Penis (tissue), 1 donor: ENCODE measurements around a stretch of chr14.

DNA sequence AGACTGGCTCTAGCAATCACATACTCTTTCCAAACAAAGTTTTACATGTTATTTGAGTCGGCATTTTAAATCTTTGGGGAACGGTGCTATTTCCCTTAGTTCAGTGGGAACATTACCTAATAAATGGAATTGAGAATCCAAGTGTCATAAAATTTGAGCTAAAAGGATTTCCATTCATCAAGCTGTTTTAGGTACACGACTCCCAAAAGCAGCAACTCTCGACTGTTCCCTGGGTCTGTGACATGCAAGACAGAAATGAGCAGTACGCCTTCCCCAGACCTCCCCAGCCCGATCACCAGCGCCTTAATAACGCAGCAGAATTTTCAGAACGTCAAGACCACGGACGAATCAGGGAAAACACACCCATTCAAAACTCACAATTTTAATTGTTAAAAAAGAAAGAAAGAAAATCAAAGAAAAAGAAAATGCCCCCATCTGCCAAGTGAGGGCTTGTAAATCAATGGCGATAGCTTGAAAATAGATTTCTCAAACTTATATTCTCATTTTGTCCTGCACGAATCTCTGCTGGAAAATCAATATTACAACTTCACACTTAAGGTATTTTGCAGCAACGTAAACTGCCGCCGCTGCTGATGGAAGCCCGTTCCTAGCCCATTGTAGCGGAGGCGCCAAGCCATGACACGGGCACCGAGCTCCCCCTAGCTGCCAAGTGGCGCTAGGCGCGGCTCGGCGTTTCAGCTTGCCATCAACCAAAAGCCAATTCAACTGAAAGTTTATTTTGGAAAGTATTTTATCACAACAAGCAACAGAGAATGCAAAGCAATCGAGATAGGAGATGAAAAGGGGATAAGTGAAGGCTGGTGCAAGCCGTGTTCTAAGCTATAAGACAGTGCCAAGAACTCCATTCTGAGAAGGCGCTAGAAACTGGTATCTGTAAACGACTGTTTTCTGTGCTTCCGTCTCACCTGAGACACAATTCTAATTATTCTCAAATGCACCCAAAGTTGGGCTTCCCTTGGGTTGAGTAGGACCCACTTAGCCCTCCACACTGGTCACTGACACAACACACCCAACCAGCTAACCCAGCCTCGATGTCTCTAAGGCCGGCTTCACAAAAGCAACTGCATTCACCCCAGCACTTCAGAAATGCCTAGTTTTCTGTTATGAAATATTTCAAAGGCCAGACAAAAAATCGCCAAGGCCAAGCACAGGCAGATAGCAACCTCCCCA, 5.5 kb downstream of the BCL11B start:
- PRO-cap, result no peak

DNA sequence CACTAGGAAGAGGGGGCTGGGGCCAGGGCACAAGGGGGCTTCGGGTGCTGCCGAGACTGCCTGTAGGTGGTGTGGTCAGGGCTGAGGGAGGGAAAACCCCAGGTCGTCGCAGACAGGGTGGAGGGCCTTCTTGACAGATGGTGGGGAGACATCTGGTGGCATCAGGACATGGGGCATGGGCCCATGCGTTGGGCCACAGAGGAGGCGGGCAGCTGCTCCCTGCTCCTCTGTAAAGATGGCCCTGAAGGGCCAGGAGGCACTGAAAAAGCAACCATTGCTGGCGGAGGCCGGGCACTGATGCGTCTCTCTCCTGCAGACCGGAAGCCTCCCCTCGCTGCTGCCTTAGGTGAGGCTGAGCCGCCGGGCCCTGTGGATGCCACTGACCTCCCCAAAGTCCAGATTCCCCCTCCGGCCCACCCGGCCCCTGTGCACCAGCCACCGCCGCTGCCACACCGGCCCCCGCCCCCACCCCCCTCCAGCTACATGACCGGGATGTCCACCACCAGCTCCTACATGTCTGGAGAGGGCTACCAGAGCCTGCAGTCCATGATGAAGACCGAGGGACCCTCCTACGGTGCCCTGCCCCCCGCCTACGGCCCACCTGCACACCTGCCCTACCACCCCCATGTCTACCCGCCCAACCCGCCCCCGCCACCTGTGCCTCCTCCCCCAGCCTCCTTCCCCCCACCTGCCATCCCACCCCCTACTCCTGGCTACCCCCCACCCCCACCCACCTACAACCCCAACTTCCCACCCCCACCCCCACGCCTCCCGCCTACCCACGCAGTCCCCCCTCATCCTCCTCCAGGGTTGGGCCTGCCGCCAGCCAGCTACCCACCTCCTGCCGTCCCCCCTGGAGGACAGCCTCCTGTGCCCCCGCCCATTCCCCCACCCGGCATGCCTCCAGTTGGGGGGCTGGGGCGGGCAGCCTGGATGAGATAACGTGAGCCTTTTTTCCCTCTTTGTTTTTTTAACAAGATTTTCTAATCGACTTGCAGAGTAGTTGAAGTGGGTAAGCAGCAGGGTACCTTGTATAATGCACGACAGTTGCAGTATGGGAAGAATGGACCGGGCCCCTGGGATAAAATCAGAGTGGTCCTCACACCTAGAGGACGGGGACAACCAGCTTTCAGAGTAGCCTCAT, 29.0 kb downstream of the CCNK start:
- PRO-cap, result no peak

DNA sequence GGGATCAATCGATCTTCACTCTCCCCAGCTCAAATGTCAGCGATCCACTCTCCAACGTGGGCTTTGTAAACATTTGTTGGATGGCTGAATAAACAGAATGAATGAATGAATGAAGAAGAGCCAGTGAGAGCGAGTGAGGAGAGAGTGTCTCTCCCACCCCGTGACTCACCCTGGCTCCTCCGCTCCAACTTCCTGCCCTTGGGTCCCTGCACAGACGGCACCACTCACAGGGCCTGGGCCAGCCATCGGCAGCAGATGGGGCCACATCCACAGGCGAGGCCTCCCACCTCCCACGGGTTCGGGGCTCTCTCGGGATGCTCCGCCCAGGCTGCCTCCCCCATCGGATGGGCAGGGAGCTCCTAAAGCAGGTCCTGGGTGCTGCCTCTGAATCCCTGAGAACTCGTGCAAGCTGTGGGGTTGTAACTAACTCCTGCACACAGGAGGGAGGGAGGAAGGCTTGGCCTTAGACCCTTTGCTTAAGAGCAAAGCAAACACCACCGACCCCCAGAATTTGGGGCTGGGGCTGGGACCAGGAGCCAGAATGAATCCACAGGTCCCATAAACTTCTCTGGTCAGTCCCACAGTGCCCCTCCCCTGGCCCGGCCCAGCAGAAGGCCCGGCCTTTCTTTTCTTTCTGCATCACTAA, 41.3 kb downstream of the CCNK start:
- PRO-cap, result no peak

- PRO-cap, result no peak
Observed at GRCh38 chr14:99531246-99531637, 50.0 kb downstream of the CCNK start.

GRCh38 chr14:99548930-99549403, 55.0 kb downstream of the CCDC85C start:
- PRO-cap, result no peak

DNA sequence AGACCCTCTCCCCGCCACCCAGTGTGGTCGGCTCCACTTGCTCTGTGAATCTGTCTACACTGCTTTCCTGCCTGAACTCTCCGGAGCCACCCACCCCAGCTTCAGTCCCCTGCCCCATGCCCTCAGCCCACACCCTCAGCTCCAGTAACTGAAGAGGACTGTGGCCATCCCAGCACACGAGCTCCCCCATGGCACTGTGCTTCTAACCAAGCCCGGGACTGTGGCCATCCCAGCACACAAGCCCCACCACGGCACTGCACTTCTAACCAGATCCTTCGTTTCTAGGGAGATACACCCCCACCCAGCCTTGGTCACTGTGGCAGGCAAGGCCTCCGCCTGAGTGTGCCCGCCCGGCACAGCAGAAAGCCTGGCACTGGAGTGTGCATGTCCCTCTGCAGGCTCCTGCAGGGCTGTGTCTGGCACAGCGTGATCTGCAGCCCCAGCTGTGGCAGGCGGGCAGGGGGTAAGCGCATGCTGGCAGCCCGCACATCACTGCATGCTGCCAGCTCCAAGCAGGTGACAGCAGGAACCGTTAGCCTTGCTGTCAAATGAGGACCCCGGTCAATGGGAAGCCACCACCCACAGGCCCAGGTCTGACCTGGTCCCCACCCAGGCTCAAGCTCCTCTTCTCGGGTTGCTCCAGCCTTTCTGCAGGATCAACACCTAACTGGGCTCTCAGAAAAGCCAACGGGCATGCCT, 49.8 kb downstream of the CCDC85C start:
- PRO-cap, result no peak

DNA sequence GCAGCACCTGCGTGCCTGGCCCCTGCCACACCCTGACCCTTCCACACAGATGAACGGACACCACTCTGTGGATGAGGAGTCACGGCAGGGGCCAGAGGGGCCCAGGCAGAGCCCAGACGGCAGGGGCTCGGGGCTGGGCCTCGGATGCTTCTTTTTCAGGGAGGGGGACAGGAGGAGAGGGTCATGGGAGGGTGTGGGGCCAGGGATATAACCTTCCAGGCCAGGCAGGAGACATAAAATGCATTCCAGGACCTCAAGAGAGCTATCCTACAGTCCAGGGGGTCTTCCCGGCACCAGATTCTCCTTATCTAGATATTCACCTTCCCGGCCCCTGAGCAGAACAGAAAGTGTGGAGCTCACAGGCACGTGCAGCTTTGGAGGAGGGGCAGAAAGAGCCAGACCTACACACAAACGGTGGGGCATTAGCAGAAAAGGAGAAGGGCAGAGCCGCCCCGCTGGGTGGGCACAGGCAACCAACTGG, 33.6 kb downstream of the CCDC85C start:
- PRO-cap, result no peak

DNA sequence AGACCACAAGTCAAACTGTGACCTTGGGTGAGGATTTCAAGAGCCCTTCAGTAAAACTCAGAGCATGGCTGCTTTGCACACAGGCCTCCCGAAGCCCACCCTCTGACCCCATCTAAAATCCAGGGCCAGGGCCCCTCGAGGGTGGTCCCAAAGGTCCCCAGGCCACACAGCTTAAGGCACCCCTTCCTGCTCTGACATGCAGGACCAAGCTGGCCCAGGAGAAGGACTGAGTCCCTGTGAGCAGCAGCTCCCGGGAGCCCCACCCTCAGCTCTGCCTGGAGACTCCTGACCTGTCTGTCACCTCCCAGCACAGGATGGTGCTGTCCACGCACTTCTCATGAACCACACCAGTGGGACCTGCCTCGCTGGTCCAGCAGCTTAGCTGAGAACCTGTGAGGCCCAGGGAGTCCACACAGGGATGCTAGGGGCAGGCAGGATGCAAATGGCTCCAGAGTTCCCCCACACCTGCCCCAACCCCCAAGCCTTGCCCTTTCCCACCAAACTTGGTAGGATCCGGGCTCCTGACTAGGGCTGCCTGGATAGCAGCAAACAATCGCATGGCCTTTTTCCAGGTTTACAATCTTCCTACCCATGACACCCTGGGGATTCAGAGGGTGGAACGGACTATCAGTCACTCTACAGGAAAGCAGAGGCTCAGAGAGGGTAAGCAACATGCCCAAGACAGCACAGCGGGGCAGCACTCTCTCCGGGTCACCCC, 27.7 kb downstream of the CCDC85C start:
- PRO-cap, result bidirectional peak, plus-strand start at position 411 of the sequence, minus-strand start at position 228 of the sequence

GRCh38 chr14:99601290-99601924, 2.6 kb downstream of the CCDC85C start:
- PRO-cap, result no peak

GRCh38 chr14:99947580-99948229, 117.5 kb upstream of the EVL start:
- PRO-cap, result no peak

DNA sequence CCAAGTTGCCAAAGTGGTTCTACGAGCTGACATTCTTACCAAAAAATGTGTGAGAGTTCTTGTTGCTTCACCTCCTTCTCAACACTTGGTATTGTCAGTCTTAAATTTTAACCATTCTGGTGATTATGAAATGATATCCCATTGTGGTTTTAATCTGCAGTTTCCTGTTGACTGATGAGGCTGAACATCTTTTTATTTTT, 92.1 kb upstream of the EVL start:
- PRO-cap, result no peak

GRCh38 chr14:100047368-100047831, 17.8 kb upstream of the EVL start:
- PRO-cap, result no peak

DNA sequence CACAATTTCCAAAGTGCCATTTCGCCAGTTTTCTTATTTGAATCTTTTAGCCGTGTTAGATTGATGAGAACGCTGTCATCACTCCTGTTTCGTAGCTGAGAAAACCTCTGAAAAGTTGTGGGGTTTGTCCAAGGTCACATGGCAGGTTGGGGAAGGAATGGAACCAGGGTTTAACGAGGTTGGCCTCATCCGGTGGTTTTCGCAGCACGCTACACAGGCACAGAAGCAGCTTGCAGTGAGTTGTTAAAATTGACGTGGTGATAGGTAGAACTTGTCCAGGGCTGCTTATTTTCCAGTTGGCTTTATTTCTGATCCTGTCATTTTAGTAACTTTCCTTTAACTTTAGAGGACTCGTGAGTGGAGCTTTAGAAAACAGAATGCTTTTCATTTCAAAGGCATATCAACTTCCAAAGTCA, 1.0 kb downstream of the EVL start:
- PRO-cap, result bidirectional peak, plus-strand start at position 246 of the sequence, minus-strand start at position 97 of the sequence

GRCh38 chr14:100082050-100082927, 17.1 kb downstream of the EVL start:
- PRO-cap, result no peak

DNA sequence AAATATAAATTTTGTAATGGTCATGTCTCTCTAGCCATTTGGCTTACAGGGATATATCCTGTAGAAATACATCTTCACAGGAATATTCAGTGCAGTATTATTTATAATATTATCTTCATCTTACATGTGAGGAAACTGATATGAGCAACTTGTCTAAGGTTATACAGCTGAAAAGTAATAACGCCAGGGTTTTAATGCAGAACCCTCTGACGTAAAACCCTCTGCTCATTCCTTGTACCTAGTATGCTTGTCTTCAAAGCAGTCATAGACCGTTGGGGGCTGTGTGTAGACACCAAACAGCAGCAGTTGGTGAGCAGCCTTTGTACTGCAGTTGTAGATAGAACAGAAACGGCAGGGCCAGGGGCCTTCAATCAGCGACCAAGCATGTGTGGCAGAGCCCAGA, 28.0 kb downstream of the EVL start:
- PRO-cap, result no peak

- PRO-cap, result no peak
Observed at GRCh38 chr14:100106203-100106587, 41.0 kb downstream of the EVL start.

GRCh38 chr14:100132513-100133159, 26.8 kb downstream of the DEGS2 start:
- PRO-cap, result unidirectional peak, minus-strand start at chr14:100132710

DNA sequence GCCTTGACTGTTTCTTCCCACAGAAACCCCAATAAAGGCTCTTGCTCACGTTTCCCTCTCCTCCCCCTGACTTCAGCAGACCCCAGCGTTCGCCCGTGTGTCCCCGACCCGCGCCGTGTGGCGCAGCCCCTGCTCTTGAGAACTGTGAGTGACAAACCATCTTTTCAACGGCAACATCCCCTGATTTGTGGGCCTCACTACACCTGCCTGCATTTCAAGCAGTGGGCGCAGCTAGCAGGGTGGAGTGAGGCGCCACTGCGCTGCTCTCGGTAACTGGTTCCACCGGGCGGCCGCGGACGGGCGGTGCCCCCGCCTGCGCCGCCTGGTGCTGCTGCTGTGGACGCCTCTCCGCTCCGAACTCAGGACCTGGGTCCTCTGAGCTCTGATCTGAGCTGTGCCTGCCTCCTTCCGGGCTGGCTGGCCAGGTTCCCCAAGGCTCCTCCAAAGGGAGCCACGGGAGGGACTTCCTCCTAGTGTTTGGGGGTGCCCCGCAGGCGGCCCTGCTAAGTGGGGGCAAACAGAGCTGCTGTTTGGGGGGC, 5.9 kb upstream of the DEGS2 start:
- PRO-cap, result no peak

GRCh38 chr14:100187414-100187991, 28.1 kb upstream of the DEGS2 start:
- PRO-cap, result no peak

- PRO-cap, result bidirectional peak, plus-strand start at chr14:100193163, minus-strand start at chr14:100192882
Observed at GRCh38 chr14:100192609-100193455, 33.4 kb upstream of the DEGS2 start.